Placental epithelial cell (primary cell): ENCODE results near the genes NR3C1 and HMHB1.

- CAGE, long polyA plus RNA = no peak
Observed at GRCh38 chr5:142685336-142685857, 493 bp downstream of the FGF1 start.

GRCh38 chr5:142697143-142698342 lies 11.7 kb upstream of the FGF1 start:
- CAGE, long polyA plus RNA = no peak

DNA sequence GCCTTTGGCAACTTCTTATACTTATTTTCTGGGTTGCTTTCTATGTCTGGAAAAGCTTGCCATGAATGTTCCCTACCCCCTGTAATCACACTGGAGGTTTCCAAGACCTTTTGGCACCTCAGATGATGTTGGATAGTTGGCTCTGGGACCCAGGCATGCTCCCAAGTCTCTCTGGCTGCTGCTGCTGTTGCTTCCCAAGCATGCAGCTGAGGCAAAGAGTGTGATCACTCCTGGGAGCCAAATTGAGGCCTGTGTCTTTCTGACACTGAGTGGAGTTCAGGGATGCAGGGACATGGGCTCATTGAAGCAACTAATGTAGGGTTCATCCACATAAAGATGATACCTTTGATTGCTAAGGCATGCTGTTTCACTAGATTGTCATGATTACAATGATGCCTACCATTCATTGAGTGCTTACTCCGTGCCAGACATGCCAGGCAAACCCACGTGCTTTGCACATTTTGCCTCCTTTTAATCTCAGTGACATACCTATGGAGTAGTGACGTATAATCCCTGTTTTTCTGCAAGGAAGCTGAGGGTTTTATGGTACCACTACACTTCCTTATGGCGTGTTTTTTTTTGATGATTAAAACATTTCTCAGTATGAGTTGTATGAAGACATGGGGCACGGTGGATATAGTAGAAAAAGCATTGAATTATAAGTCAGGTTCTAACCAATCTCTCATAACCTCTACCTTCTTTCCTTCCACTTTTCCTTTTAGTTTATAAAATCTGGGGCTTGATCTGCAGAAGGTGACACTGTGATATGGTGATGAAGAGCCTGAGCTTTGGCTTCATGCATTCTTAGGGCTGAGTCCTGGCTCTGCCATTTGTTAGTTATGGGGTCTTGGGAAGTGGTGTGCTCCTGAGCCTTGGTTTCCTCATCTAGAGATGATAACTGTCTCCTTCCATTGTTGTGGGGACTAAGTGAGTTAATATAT lies 73.2 kb downstream of the ARHGAP26 start:
- CAGE, long polyA plus RNA = no peak

DNA sequence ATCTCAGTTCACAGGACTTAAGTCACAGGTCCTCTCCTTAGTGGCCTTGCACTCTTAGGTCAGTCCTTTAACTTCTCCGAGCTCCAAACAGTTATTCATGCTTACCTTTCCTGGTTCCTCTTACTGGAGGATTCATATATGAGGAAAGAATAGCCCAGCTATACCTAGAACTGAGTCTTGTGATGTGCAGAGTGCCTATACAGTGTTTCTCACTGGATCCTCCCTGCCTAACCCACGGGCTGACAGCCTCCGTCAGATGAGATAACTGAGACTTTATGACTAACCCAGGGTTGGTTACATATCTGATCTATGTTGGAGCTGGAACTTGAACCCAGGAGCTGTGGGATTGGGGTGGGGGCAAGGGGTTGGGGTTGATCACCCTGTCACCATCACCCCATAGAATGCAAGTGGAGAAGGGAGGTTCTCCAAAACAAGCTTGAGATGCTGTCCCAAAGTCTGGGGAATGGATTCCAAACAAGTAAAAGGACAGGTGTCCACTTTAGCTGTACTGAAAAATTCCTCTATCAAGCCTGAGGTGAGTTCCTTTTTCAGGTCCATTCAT lies 100.4 kb downstream of the ARHGAP26 start:
- CAGE, long polyA plus RNA = no peak

DNA sequence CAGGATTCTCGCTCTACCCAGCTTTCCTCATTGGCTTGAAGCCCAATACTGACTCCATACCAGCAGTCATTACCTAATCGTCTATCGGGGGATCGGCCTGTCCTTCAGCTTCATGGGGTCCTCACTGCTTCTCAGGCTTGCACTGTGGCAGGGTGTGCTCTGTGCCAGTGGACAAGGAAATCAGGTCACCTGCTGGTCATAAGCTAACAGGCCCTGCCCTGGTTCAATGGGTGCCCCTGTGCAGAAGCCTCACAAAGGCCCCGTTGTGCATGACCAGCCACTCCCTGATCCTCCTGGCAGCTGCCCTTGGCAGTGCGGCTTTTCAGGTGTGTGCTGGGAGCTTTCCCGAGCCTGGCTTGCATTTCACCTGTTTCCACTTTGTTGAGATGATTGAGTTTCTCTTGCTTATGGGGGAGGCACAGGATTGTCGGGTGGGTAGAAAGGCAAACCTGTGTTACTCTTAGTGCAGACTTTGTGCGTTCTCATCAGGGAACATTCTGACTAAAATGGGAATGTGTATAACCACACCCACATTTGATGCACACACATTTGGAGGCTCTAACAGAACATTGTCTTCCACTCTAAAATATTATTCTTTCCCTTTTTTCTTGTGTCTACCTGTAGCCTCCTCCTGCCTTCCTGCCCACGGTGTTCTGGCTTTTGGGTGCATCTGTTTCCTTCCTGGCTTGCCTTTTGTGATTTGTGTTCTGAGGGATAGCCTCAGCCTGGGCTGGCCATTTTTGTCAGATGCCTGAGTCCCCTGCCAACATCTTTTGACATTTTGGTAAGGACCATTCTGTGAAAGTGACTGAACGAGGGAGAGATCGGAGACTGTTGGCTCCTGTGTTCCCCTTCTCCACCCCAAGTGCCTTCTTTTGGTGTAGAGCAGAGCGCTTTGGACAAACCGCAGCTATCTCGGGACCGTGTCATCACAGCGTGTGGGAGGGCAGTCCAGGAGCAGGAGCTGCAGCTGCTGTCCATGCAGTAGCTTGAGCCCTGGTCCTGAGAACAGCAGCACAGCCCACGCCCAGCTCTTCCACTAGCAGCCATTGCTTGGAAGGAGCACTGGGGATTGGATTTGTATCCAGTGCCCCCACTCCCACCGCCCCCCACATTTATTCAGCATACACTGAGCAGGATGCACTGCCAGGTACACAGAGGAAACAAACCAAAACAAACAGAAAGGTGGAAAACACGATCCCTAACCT lies 101.3 kb downstream of the ARHGAP26 start:
- CAGE, long polyA plus RNA = no peak

- CAGE, long polyA plus RNA = no peak
Observed at GRCh38 chr5:142976853-142977329, 206.7 kb downstream of the ARHGAP26 start.

DNA sequence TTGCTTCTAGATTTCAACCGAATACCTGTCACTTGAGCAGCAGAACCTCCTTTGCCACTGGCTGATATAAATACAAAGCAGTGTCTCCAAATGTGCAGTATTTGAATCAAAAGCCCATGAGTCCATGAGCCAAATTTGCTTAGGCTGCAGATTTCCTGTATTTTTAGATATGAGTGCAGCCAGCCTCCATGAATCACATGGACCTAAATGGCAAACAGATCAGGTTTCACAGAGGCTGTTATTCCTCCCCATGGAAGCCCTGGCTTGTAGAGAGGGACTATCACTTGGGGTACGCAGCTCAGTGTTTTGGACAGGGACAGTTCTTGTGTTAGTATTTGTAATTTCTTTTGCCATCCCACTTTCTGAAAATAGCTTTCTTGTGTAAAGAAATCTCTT lies 272.2 kb downstream of the ARHGAP26 start:
- CAGE, long polyA plus RNA = no peak

- CAGE, long polyA plus RNA = no peak
Observed at GRCh38 chr5:143170358-143171144, 232.9 kb downstream of the NR3C1 start.

GRCh38 chr5:143206150-143207047 lies 197.1 kb downstream of the NR3C1 start:
- CAGE, long polyA plus RNA = no peak

- CAGE, long polyA plus RNA = no peak
Observed at GRCh38 chr5:143402906-143403164, 651 bp downstream of the NR3C1 start.

DNA sequence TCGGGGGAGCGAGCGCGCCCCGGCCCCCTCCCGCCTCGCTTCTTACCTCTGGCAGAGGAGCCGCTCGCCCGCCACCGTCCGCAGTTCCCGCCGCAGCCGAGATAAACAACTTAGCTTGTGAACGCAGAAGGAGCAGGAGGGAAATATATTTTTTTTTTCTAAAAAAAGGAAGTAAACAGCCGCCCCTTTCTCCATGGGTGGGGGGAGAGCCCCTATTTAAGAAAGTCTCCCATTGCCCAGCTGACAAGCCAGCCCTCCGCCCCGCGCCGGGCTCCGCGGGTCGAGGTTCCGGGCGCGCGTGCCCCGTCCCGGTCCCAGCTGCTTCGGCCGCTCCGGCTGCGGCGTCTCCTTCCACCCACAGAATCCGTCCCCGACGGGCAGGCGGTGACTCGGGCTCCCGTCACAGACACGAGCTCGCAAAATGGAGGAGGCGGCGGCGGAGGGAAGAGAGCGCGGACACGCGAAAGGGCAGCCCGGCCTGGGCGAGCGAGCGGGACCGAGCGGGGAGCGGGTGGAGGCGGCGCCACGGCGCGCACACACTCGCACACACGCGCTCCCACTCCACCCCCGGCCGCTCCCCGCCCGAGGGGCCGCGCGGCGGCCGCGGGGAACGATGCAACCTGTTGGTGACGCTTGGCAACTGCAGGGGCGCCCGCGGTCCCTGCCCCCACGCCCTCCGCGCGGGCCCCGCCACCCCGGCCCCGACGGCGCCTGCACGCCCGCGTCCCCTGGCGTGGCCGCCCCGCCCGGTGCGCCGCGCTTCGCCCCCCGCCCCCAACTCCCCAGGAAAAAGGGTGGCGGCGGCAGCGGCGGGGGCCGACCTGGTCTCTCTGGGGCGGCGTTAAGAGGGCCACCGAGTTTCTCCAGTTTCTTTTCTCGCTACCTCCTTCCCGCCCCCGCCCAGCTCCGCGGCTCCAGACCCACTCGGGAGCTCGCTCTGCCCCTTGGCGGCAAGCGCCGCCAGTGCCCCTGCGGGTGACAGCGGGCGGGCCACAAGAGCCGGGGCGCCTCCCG lies at the start of gene NR3C1:
TSS of gene NR3C1 (minus strand) at position 522 of the 1,014 bp plus-strand sequence.
- CAGE, long polyA plus RNA = no peak

- CAGE, long polyA plus RNA = no peak
Observed at GRCh38 chr5:143404179-143404642, 725 bp upstream of the NR3C1 start.

GRCh38 chr5:143409726-143410291 lies 6.3 kb upstream of the NR3C1 start:
- CAGE, long polyA plus RNA = no peak

DNA sequence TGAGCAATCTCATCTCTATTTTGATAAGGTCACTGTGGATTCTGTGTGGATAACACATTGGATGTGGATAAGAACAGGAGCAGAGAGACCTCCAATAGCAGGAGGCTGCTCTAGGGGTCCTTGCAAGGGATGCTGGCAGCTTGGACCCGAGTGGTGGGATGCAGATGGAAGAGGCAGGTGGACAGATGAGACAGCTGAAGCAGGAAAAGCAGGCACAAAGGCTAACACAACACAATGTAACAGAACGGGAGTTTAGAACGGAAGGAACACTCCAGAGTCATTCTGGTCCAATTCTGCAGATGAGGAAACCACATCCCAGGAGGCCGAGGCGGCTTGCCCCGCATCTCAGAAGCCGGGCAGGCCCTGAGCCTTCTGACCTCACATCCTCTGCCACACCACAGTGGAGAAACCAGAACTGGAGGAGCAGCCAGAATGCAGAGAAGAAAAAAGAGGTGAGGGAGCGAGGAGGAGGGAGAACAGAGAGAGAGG lies at the start of gene HMHB1:
TSS of gene HMHB1 (plus strand) at position 309 of the 489 bp plus-strand sequence.
- CAGE, long polyA plus RNA = no peak

DNA sequence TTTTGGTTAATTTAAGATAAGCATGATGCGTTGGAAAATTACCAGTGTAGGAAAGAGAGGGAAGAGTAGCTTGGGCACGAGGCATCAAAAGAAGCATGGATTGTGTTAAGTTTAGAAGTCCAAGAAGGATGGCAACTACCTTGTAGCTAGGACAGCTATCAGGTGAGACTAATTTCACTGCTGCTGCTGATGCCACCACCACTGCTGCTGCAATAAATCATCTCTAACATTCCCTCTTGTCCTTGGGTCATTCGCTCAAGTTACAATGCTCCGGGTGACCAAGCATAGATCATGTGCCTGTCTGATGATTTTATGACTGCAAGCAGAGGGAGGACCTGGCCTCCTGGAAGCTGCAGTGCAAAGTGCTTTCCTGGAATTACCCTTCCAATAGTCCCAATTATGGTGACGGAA lies 334.5 kb downstream of the PRELID2 start:
- CAGE, long polyA plus RNA = no peak

- CAGE, long polyA plus RNA = no peak
Observed at GRCh38 chr5:146027584-146028187, 77.7 kb downstream of the PLAC8L1 start.

- CAGE, long polyA plus RNA = no peak
Observed at GRCh38 chr5:146047222-146047957, 58.0 kb downstream of the PLAC8L1 start.

DNA sequence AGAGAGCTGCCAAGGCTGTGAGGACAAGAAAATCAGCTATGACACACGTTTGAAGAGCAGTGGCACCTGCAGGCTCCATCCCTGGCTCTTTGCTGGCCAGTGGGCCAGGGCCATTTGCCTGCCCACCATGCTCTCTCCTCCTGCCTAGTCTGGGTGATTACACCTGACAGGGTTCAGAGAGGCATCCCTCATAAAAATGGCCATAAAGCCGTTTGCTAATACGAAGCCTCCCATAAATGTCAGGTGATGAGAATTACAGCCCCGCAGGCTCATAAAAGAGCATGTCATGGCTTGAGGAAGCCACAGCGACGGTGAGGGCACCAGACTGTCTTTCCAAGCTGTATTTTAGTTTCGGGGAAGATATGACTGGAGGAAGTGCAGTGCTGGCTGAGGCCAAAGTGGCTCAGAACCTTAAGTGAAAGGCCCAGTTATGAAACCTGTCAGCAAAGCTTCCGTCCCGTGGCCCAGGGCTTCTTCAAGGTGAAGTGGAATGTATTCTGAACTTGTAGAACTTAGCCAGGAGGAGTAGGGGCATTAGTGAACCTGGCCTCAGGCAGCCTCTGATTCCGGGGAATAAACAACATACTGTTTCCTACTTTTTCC lies 18.5 kb upstream of the TCERG1 start:
- CAGE, long polyA plus RNA = no peak

DNA sequence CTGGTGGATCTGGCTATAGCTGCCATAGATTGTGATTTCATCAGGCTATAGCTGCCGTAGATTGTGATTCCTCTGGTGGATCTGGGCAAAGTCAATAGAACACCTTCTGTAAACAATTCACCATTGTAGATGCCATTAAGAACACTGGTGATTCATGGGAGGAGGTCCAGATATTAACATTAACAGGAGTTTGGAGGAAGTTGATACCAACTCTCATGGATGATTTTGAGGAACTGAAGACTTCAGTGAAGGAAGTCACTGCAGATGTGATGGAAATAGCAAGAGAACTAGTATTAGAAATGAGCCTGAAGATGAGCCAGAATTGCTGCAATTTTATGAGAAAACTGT lies 26.9 kb downstream of the TCERG1 start:
- CAGE, long polyA plus RNA = no peak

- CAGE, long polyA plus RNA = no peak
Observed at GRCh38 chr5:146487276-146487869, 28.6 kb downstream of the GPR151 start.